Pericardium fibroblast (primary cell): ENCODE measurements around a stretch of chr10.

- RAMPAGE, long total RNA = no peak
Observed at GRCh38 chr10:71343134-71343912, 24.3 kb downstream of the SLC29A3 start.

DNA sequence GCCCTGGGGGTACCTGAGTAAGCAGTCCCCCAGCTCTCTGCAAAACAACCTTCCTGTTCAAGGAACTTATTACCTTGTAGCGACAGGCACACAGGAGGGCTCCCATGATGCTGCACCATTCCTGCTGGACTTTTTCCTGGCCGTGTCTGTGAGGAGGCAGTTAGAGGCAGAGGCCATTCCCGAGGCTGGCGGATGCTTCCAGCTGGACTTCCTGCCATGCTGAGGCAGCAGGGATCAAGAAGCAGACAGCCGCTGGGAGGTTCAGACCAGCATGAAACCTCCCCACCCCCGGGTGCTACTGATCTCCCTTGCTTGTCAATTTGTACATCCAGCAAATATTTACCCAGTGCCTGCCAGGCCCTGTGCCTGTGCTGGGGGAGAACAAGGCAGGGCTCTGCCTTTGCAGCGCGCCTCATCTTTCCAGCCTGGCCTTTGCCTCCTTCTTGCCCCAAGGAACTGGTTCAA is 28.8 kb downstream of the SLC29A3 start:
- RAMPAGE, long total RNA = no peak

DNA sequence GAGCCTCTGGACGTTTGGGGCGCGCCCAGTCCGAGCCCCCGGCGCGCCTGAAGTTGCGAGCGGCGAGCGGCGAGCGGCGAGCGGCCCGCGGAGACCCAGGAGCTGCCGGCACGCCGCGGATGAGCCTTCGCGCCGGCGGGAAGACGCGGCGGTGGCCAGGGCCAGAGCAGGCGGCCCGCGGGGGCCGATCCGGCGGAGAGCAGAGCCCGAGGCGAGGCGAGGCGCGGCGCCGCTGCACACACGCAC is 273 bp downstream of the CDH23 start:
- RAMPAGE, long total RNA = no peak

- RAMPAGE, long total RNA = no peak
Observed at GRCh38 chr10:71462333-71462782, 65.6 kb downstream of the CDH23 start.

DNA sequence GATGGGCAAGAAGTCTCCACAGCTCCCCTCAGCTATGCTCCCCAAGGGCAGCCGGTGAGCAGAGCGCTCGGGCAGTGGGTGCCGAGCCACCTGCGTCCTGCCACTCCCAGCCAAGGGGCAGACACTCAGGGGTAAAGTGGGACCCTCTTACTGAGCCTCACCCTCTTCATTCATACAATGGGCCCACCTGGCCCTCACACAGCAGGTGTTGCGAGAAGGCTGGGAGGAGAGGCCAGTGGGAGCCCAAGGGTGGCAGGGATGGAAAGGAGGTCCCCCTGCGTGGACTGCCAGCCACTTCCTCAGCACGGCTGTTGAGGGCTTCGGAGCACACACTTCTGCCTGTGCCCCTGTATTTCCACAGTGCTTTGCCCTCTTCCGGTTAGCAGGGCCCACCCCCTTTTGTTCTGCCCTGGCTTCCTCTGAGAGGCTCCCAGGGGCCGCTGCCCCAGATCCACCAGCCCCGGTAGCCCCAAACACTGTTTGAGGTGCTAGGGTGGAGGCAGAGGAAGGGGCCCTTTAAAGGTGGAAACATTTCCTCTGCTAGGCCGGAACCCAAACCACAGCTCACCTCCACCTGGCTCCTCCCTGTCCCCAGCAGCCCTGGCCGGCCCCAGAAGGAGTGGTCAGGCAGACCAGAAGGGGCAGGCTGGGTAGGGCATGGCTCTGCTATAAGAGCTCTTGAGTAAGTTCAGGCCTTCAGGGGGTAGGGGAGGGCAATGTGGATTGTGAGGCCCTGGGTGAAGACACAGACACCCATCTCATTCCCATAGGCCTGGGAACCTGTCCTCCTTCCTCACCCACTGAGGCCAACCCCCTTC is 16.4 kb upstream of the C10orf105 start:
- RAMPAGE, long total RNA = no peak

DNA sequence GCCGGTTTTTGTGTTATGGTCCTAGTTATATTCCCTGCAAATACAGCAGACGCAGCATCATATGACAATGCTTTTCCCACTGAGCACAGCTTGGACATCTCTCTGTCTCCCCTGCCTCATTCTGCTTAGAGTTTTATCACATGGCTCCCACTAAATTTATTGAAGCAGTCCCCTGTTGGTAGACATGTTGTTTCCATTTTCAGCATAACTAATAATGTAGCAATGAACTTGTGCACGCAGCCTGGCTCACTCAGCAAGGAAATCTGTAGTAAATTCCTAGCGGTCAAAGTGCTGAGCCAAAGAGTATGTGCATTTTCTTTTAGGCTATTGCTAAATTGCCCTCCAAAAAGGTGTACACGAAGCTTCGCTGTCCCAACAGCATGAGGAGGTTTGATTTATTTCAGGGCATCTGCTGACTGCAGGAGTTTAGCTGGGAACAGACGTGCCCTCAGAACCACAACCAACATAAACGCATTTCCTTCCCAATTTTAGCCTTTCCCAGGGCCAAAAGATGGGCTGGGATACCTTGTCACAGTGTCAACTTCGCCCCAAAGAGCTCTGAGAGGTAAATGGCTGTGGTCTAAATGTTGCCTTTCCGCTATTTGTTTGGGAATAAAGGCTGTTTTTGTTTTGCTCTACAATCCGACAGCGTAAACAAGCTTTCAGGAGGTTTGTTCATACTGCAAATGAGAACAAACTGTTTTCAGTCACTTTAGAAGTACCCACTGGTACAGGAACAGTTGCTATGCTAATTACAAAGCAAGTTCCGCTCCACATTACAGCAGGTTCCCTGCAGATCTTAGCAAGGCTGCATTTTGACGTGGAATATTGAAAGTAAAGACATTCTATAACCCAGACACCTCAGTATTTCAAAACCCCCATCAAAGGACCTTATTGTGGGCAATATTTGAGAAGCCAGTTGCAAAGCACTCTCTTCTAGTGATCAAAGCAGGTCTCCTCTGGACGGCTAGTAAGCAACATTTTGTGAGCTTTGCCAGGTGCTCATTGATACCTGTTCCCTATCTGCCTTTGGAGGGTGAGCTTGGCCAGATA is 16.8 kb downstream of the VSIR start:
- RAMPAGE, long total RNA = no peak

DNA sequence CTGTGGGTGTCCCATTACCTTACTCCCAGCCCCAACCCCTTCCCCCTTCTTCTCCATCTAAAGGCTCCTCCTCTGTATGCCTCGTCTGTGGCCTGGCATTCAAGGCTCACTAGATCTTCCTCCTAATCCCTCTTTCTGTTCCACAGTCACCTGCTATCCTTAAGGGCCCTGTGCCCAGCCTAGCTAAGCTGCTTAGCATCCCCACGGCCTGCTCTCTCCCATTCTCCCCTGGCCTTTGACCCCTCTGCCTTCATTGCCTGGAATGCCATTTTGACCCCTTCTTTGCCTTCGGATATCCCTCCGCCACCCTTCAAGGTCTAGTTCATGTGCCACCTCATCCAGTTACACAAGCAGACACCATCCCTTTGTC is 35.3 kb upstream of the VSIR start:
- RAMPAGE, long total RNA = no peak

DNA sequence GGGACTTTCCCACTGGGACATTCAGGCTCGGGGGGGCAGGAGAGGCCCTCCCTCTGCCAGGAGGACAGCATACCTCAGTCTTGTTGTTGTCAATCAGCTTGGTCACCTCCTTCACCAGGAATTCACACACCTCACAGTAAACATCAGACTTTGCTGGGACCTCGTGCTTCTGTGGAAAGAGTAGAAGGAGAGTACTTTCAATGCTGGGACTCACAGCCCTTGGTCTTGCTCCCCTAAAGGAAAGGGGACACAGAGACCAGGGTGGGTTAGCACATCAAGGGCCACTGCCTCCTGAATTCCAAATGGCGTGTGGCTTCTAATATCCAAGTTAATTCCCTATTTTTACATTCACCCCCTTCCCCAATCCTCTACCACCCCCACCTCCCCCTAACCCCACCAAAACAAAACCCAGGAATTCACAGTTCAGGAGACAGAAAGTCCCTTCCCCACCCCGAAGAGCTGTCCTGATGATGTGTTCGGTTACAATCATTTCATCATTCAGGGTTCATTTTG is 30.8 kb downstream of the PSAP start:
- RAMPAGE, long total RNA = no peak

- RAMPAGE, long total RNA = no peak
Observed at GRCh38 chr10:71981063-71981813, 17.0 kb downstream of the CHST3 start.

- RAMPAGE, long total RNA = no peak
Observed at GRCh38 chr10:72046848-72047341, 41.5 kb downstream of the SPOCK2 start.

GRCh38 chr10:72062697-72063274 is 25.6 kb downstream of the SPOCK2 start:
- RAMPAGE, long total RNA = no peak

DNA sequence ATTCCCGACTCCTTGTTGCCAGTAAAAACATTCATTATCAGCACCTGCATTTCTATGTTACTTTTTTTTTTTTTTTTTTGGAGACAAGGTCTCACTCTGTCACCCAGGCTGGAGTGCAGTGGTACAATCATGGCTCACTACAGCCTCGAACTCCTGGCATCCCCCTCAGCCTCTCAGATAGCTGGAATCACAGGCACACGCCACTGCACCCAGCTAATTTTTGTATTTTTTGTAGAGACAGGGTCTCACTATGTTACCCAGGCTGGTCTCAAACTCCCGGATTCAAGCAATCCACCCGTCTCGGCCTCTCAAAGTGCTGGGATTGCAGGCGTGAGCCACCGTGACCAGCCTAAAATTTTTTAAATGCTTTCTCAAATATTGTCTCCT is 18.9 kb downstream of the SPOCK2 start:
- RAMPAGE, long total RNA = no peak

GRCh38 chr10:72106309-72106654 is 17.9 kb upstream of the SPOCK2 start:
- RAMPAGE, long total RNA = no peak

DNA sequence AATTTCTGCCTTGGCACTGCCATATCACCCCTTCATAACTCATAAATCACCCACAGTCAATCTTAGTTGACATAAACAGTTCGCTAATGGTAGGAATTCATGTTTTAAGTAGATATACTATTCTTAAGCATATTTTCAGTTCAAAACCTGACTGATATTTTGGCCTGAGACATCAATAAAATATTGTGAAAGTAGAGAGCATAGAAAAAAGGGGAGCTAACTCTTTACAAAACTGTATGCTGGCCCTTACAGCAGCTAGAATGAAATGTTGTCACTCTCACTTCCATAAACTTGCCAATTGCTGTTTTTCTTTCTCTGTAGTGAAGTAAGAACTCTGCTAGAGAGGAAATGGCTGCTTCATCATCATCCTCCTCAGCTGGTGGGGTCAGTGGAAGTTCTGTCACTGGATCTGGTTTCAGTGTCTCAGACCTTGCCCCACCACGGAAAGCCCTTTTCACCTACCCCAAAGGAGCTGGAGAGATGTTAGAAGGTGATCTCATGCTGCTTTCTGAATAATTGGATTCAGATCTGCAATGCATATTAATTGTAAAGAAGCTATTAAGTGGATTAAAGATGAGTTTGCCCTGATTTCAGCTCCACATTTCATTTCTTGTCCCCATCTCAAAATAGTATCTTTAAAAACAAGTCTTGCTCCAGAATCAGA is 7.6 kb upstream of the ASCC1 start:
- RAMPAGE, long total RNA = no peak

DNA sequence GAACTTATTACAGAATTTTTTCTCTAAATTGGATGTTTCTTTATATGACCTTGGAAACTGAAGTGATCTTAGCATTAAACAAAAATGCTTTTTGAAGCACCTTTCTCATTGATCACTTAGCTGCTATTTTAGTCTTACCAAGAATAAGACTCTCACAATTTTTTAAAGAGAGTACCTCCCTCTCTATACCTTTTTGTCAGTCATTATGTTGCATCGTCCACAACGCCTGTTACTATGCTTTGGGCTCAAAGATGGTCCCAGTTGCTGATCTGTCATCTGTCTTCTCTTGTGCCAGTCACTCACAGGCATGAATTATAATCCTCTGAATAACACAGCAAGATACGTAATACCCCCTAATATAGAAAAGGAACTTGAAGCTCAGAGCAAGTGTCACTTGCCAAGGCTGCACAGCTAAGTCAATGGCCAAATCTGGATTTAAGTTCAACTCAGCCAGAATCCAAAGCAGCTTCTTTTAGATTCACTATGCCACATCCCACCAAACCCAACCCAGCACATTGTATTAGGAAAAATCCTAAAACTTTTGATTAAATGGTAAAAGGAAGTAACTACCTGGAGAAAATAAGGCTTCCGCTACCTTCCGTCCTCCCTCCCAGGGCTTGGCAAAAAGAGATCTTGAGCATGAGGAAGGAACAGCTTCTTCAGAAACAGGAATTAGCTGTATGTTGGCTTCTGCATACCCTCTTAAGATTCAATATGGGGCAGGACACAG is 19.9 kb upstream of the ASCC1 start:
- RAMPAGE, long total RNA = no peak

DNA sequence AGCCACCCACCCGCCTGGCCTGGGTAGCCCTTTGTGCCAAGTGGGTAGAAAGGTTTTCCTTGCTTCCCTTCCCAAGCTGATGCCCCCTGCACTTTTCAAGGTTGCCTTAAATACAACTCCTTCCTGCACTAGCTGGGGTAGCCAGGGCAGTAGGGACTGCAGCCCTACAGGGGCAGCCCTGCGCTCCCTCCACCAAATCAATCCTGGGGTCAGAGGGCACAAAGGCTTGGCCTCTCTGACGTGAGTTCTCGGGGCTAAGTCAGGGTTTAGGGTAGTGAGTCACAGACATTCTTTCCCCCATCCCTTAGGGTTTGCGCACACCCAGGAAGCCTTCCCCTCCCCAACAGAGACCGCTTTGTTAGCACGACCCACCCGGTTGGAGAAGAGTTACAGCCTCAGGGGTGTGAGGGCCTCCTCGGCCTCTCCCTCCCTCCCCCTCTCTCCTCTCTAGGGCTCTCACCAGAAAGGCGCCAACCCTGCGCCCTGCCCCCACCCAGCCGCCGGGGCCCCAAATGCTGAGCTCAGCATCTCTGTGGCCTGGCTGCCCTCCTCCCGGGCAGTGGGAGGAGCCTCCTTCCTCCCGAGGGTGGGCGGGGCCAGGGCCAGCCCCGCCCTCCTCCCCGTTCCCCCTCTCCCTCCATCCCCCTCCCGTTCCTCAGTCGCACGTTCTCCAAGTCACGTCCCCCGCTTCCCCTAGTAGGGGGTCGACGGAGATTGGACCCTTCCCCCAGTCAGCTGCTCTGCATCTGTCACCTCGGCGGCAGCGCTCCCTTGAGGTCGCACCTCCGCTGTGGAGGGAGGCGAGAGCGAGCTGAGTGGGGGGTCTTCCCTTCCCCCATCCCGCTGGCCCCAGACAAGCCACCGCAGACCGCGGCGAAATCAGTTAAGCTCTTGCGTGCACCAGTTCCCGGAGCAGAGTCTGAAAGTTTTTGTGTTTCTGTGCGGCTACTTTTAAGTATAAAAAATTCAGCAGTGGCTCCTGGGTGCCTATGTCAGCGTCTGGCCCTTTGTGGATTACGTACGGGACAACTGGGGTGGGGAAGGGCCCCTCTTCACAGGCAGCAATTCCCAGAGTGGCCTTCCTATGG is 13.0 kb upstream of the DDIT4 start:
- RAMPAGE, long total RNA = no peak

- RAMPAGE, long total RNA = no peak
Observed at GRCh38 chr10:72263432-72263975, 10.2 kb upstream of the DDIT4 start.

DNA sequence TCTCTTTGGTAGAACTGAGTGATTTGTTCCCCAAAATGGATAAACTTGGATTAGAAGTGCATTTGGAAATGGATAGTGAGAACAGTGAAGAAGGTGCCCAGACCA is 3.3 kb downstream of the DDIT4 start:
- RAMPAGE, long total RNA = no peak

DNA sequence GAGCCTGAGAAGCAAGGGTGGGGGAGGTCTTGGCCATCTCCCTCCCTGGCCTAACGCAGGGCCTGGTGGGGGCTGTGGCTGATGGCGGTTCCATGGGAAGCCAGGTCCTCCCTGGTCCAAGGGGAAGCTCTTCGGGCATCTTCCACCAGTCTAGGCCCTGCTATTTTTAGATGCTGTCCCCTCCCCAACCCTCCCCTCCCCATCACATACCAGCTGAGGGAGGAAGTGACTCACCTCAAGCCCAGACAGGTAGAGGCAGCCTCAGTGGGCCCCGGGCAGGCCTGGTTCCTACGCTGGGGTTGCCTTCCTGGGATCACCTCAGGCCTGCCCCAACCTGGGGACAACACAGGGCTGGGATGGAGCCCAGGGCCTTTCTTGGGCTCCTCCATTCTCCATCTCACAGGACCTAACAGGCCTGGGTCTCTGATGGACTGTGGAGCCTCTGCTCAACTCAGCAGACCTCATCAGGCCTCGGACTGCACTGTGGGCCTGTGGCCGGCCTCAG is 32.2 kb downstream of the DNAJB12 start:
- RAMPAGE, long total RNA = no peak

- RAMPAGE, long total RNA = no peak
Observed at GRCh38 chr10:72335483-72336091, 19.1 kb downstream of the DNAJB12 start.